Diencephalon (tissue), 2 donors: ENCODE measurements around a stretch of chr2.

- RAMPAGE, long total RNA, result no peak
These were observed 524 bp upstream of the ADI1 start for GRCh38 chr2:3519872-3520238.

DNA sequence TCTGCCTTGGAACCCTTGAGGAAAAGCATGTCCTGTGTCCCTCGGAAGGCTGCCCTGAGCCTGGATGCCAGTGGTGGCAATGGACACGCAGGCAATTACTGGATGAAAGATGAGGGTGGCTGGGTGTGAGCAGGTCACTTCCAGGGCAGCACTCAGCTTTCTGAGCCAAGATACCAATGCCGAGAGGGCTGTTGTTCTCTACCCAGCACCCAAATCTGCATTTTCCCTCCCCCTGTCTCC is 234.7 kb downstream of the SOX11 start:
- RAMPAGE, long total RNA, result no peak

- RAMPAGE, long total RNA, result no peak
These were observed 215.4 kb downstream of the CMPK2 start for GRCh38 chr2:6650147-6650934.

- RAMPAGE, long total RNA, result no peak
These were observed 5.9 kb downstream of the RSAD2 start for GRCh38 chr2:6883444-6883844.

- RAMPAGE, long total RNA, result no peak
These were observed 81.8 kb downstream of the RNF144A start for GRCh38 chr2:6998871-6999568.

GRCh38 chr2:7516872-7517540 is 599.8 kb downstream of the RNF144A start:
- RAMPAGE, long total RNA, result no peak

DNA sequence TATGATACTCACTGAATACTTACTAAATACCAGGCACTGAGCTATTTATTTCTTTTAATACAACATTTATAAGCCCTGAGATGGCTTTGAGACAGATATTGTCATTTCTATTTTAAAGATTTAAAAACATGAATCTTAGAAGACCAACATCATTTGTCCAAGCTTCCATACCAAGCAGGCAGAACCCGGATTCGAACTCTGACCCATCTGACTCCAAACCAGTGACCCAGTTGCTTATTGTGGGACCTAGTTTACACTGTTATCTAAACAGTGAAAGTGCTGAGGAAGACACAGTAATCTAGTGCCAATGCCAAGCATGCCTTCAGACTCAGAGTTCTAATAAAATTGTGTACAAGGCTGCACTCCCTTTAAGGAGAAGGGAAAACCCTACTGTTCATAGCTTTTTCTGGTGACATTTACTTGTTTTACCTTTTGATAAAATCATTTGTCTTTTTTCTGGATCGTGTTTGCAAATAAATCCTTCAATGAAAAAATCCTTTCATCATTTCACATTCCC is 558.7 kb upstream of the ID2 start:
- RAMPAGE, long total RNA, result no peak

DNA sequence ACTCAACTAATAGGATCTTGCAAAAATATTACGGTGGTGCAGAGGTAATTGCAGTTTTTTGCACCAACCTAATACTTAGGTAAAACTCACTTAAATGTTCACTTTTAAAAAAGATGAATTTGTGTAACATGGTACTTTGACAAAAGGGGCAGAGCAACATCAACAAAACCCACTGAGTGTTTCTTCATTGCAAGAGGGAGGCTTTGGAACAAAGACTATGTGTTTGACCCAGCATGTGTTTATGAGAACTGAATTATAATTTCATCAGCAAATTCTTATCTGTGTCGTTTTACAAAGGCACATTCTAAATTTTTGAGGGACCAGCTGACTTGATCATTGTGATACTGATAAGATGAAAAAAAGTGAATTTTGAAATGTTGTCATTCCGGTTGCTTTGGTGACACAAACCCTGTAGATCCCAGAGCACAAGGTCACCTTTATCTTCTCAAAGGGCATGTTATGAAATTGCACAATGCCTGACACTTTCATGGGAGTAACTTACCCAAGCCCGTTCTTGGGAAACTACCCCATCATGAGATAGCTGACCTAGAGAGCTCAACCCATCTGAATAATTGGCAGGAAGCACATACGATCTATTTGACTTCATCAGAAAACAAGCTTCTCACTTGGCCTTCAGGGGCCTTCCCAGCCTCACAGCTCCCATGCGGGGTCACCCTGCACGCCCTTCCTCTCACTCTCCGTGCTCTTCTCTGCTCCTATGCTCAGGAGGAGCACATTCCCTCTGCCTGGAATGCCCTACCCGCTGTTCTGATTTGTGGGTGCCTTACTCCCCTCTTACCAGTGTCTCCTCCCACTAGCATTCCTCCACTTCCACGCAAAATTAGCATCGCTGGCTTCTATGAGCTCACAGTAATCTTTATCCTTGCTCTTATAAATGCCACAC is 556.1 kb upstream of the ID2 start:
- RAMPAGE, long total RNA, result no peak

- RAMPAGE, long total RNA, result no peak
These were observed 461.8 kb upstream of the ID2 start for GRCh38 chr2:8219900-8220580.

- RAMPAGE, long total RNA, result no peak
These were observed 368.8 kb upstream of the ID2 start for GRCh38 chr2:8312941-8313632.

- RAMPAGE, long total RNA, result no peak
These were observed 224.1 kb upstream of the ID2 start for GRCh38 chr2:8457649-8458194.

- RAMPAGE, long total RNA, result no peak
These were observed 136.6 kb upstream of the ID2 start for GRCh38 chr2:8544987-8545853.

DNA sequence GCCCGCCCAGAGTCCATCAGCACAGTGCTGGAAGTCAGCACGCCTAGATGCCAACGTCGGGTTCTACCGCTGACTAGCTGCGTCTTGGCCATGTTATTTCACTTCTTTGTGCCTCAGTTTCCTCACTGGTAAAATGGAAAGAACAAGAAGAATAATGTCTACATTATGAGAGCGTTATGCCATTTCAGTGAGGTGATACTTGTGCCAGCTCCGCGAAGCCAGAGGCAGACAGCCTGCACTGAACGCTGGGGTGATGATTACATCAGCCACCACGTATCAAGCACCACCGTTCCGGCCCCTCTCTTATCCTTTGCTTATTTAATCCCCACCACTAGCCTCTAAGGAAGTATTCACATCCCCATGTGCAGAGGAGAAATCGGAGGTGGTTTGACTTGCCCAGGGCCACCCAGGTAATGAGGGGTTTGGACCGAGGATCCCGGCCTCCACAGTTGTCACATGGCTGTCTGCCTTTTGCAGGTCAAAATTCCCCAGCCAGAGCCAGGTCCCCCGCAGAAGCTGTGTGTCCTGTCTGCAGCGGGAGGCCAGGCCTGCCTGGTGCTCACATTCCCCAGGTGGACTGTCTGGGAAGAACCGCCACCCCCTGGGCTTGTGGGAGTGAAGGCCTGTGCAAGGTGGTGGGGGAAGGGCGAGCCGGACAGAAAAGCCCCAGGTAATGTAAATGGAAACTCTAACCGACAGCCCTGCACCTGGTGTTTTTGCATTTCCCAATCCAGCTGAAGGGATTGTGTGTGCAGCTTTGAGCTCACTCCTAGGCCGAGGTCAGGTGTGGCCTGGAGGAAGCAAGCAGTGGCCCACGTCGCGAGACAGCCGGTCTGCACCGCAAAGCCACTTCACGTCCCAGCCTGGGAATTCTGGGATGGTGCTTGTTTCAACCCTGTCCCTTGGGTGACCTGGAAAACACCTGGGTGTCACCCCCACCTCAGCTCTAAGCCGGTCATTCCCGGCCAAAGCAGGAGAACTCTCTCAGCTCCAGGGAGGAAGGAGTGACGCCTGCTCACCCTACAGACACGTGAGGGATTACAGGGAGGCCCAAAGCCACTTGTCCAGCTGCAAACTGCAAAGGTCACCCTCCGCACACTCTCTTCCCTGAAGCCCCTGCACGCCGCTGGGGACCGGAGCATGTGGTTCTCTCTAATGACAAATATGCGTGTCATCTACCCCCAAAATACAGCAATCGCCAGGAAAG is 108.4 kb upstream of the ID2 start:
- RAMPAGE, long total RNA, result no peak

GRCh38 chr2:8626920-8627573 is 54.8 kb upstream of the ID2 start:
- RAMPAGE, long total RNA, result no peak

GRCh38 chr2:8644493-8644830 is 37.4 kb upstream of the ID2 start:
- RAMPAGE, long total RNA, result no peak

DNA sequence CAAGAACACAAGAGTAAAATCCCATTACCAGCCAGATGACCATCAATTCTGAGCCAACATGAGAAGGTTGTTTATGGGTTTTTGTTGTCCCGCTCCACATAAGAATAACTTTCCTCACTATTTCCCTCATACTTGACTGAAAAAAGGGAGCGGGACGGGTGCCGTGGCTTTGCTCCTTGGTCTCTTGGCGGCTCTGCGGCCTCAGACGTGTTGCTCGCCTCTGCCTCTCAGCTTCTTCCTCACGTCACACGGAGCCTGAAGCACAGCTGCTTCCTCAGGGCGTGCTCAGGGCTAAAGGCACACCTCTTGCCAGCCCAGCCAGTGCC is 17.9 kb upstream of the ID2 start:
- RAMPAGE, long total RNA, result no peak

- RAMPAGE, long total RNA, result no peak
These were observed 5.9 kb upstream of the ID2 start for GRCh38 chr2:8675953-8676433.

- RAMPAGE, long total RNA, result no peak
These were observed 27.7 kb downstream of the ID2 start for GRCh38 chr2:8709448-8710049.

- RAMPAGE, long total RNA, result no peak
These were observed 49.3 kb downstream of the MBOAT2 start for GRCh38 chr2:8954069-8954610.

- RAMPAGE, long total RNA, result no peak
These were observed 6.4 kb downstream of the MBOAT2 start for GRCh38 chr2:8996764-8997742.